Esophagus muscularis mucosa (tissue), 4 donors: ENCODE measurements around the gene ST8SIA2.

DNA sequence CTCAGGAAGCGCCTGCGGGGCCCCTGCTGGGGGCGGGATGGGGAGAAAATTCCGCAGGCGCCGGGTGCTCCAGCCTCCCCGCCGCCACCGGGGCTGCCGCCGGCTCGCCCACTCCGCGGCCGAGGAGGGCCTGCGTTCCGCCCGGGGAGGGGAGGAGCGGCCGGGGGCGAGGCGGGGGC, 3.5 kb downstream of the FURIN start:
- PRO-cap: unidirectional peak, minus-strand start at position 110 of the sequence
- RAMPAGE, long total RNA, 4 experiments: no peak in any of the 4 experiments

DNA sequence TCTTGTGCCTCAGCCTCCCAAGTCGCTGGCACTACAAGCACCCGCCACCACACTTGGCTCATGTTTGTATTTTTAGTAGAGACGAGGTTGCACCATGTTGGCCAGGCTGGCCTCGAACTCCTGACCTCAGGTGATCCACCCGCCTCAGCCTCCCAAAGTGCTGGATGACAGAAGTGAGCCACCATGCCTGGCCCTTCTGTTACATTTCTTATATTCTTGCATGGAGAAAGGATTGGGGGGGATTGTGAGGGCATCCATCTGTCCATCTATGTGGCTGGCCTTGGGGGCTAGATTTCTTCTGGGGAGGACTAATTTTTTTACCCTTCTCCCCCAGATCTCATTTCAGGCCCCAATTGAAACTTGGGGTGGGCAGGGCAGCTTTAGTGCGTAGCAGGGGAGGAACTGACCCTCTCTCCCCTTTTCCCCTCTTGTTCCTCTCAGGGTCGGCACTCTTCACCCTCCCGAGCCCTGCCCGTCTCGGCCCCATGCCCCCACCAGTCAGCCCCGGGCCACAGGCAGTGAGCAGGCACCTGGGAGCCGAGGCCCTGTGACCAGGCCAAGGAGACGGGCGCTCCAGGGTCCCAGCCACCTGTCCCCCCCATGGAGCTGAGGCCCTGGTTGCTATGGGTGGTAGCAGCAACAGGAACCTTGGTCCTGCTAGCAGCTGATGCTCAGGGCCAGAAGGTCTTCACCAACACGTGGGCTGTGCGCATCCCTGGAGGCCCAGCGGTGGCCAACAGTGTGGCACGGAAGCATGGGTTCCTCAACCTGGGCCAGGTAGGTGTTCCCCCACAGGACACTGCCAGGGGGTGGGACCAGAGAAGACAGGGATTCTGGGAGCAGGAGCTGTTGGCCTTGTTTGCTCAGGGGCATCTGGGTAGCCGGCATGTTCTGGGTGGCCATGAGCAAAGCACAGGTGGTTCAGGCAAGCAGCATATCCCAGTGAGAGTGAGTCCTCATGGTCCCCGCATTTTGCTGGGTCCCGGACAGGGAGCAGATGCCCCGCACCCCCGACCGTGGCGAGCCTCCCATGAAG, 7.1 kb downstream of the FURIN start:
- PRO-cap: no peak
- RAMPAGE, long total RNA, 4 experiments: no peak in any of the 4 experiments

DNA sequence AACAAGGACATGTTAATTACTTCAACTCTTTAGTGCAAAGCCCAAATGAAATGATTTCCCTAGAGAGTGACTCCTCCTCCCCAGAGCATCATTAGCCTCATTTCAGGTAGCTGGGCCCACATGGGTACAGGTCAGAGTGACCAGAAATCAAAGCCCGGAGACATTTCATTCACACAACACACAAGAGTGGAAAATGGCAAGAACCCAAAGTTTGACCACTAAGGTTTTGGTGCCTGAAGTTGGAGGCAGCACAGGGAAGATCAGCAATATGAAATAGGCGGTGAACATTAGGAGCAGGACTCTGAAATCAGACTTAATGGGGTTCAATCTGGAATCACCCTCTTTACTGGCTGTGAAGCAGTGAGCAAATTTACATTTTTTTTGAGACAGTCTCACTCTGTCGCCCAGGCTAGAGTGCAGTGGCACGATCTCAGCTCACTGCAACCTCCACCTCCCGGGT, 19.6 kb downstream of the PRC1 start:
- PRO-cap: no peak
- RAMPAGE, long total RNA, 4 experiments: no peak in any of the 4 experiments

GRCh38 chr15:91852293-91853166, 978 bp upstream of the SLCO3A1 start:
- PRO-cap: bidirectional peak, plus-strand start at chr15:91853004, minus-strand start at chr15:91852934
- RAMPAGE, long total RNA, 4 experiments: no peak in any of the 4 experiments

DNA sequence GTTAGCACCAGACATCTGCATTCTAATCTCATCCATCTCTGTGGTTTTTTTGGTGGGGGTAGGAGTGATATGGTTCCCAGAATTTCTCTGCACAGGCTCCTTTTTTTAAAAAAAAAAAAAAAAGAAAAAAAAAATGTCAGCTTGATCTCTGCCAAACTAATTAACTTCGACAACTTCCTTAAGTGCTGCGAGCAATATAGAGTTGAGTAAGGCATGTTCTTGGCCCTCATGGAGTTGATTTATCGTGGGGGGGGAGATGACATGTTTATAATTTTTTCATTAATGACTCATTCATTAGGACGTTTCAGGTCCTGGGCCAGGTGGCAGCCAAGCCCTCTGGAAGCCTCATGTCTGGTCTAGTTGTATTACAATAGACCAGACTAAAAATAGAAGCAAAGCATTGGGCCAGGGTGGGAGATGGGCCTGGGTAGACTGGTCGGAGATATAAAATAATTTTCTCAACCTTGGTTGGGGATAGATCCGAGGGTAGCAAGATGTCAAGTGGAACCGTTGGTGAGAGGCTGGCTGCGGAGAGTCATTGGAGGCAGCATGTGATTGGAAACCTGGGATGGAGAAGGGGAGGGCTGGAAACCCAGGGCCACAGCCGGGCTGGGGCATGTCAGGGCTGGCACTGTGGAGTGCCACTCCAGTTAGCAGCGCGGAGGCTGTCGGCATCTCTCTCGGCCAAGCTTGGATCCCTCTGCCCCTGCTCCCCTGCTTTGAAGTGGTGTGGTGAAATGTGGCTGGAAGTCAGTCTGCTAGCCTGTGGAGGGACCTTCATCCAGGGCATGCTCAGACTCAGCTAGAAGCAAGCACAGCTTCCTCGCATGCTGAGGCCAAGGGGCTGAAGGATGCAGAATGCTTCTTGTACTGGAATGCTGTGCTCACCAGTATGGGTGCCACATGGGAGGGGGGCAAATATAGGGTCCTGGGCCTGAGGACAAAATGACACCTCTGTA, 13.2 kb downstream of the SLCO3A1 start:
- PRO-cap: no peak
- RAMPAGE, long total RNA, 4 experiments: no peak in any of the 4 experiments

GRCh38 chr15:91946503-91947234, 93.2 kb downstream of the SLCO3A1 start:
- PRO-cap: no peak
- RAMPAGE, long total RNA, 4 experiments: no peak in any of the 4 experiments

DNA sequence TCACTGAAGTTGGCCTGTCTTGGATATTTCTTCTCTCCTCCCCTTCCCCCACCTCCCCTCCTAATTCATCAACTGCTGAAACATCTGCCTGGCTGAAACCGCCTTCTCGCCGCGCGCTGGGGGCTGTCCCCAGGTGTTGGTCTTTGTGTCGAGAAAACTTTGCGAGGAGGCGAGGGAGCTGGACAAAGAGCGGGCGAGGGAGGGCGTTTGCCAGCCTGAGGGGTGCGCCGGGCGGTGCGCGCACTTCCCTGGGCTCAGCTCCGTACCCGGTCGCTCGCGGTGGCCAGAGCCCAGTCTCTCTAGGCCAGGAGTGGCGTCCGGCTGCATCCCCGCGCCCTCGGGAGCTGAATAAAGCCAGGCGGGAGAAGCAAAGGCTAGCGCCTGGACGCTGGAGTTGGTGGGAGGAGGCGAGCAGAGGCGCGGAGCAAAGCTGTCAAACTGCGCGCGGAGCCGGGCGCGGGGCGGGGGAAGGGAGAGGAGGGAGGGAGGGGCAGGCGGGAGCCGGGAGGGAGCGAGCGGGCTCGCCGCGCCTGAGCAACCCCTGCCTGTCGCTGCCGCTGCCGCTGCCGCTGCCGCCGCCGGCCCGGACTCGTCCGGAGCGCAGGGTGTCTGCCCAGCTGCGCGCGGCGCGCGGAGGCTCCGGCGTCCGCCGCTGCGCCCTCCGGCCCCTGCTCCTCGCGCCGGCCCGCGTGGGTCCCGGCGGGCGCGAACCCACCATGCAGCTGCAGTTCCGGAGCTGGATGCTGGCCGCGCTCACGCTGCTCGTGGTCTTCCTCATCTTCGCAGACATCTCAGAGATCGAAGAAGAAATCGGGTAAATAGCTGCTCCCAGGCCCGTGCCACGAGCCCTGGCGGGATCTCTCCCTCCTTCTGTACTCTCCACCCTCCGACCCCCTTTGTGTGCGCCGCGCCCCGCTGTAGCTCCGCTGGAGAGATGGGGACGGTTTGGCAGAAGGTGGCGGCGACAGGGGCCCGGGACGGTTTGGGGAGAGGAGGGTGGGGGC, at the start of gene ST8SIA2:
Gene ST8SIA2, plus strand, starts transcription at position 533 of the 1,004 bp plus-strand sequence.
- PRO-cap: no peak
- RAMPAGE, long total RNA, 4 experiments: no peak in any of the 4 experiments

- PRO-cap: no peak
- RAMPAGE, long total RNA, 4 experiments: no peak in any of the 4 experiments
Measured at GRCh38 chr15:92394353-92395381, 986 bp downstream of the ST8SIA2 start.

GRCh38 chr15:92510246-92510753, 116.6 kb downstream of the ST8SIA2 start:
- PRO-cap: no peak
- RAMPAGE, long total RNA, 4 experiments: no peak in any of the 4 experiments

GRCh38 chr15:92643814-92644926, 11.4 kb downstream of the FAM174B start:
- PRO-cap: no peak
- RAMPAGE, long total RNA, 4 experiments: no peak in any of the 4 experiments

- PRO-cap: no peak
- RAMPAGE, long total RNA, 4 experiments: no peak in any of the 4 experiments
Measured at GRCh38 chr15:92666632-92667391, 11.2 kb upstream of the FAM174B start.

GRCh38 chr15:92677898-92678509, 22.4 kb upstream of the FAM174B start:
- PRO-cap: no peak
- RAMPAGE, long total RNA, 4 experiments: no peak in any of the 4 experiments

GRCh38 chr15:92888831-92889287, 11.3 kb upstream of the CHD2 start:
- PRO-cap: no peak
- RAMPAGE, long total RNA, 4 experiments: no peak in any of the 4 experiments

GRCh38 chr15:92895852-92896252, 4.3 kb upstream of the CHD2 start:
- PRO-cap: no peak
- RAMPAGE, long total RNA, 4 experiments: no peak in any of the 4 experiments

- PRO-cap: bidirectional peak, plus-strand start at chr15:92908086, minus-strand start at chr15:92908085
- RAMPAGE, long total RNA, 4 experiments: no peak in any of the 4 experiments
Measured at GRCh38 chr15:92907722-92908794, 7.9 kb downstream of the CHD2 start.

DNA sequence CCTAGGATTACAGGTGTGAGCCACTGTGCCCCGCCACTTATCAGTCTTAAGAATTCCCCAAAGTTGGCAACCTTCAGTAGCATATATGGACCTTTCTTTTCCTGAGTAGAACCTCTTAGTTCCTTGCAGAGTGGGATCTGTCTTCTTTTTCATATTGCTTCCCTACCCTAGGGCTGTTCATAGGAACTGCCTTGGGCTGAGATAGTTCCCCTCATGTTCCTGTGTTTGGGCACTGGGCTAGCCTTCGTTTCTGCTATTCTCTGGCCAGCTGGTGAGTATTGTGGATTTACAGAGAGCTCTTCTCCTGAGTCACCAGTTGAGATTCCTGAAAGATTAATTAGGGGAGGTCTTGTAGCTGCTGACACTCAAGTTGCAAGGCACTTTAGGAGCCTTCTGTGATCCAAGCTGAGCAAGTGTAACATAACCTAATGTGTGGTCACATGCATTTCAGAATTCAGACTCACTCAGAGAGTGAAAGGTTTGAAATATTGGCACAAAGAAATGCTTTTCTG, 30.6 kb downstream of the CHD2 start:
- PRO-cap: no peak
- RAMPAGE, long total RNA, 4 experiments: no peak in any of the 4 experiments

GRCh38 chr15:92974403-92975282, 74.5 kb downstream of the CHD2 start:
- PRO-cap: no peak
- RAMPAGE, long total RNA, 4 experiments: no peak in any of the 4 experiments

- PRO-cap: no peak
- RAMPAGE, long total RNA, 4 experiments: no peak in any of the 4 experiments
Measured at GRCh38 chr15:93016966-93017594, 71.9 kb downstream of the RGMA start.

GRCh38 chr15:93063245-93063885, 25.6 kb downstream of the RGMA start:
- PRO-cap: no peak
- RAMPAGE, long total RNA, 4 experiments: no peak in any of the 4 experiments

- PRO-cap: no peak
- RAMPAGE, long total RNA, 4 experiments: no peak in any of the 4 experiments
Measured at GRCh38 chr15:94206351-94206852, 25.0 kb upstream of the MCTP2 start.